HT1080 (cell line): Measurements from ENCODE around the genes SLC46A2 and FKBP15.

GRCh38 chr9:111909197-111910190 is 12.9 kb downstream of the UGCG start:
RAMPAGE:
- cytosol, long total RNA: no peak
- long total RNA: no peak
- nucleus, long total RNA: no peak

DNA sequence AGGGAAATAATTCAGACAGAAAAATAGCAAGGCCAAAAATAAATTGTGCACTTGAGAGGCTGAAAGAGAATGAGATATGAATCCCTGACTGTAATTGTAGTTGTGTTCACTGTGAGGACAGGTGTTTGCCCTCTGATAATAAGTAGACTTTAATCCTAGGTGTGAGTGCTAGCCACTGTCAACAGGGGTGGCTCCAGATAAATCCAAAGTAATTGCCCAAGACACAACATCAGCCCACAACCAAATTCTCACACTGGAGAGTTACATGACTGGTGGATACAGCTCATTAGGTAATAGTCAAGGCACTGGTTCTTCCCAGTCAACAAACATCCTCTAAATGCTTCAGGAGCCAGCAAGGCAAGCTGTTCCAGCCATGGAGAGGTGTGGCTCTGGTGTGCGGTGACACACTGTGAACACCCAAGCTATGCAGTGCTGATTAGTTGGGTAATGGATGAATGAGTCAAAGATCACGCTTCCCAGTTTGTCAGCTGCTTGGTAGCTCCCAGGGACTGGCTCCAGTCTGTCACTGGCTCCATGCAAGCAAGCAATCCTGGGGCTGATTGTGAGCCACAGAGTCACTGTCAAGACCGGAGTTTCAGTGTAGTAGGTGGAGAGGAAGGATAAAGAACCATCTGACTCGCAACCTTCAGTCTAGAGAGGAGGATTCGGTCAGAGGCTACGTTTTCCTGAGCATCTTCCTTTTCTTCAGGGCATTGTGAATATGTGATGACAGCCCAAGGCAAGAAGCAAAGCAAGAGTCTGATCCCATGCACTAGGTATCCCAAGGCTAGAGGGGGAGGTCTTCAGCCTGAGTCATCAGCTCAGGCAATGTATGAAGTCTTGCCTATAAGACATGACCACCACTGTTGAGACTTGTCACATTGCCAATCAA is 63.0 kb downstream of the UGCG start:
RAMPAGE:
- cytosol, long total RNA: no peak
- long total RNA: no peak
- nucleus, long total RNA: no peak

DNA sequence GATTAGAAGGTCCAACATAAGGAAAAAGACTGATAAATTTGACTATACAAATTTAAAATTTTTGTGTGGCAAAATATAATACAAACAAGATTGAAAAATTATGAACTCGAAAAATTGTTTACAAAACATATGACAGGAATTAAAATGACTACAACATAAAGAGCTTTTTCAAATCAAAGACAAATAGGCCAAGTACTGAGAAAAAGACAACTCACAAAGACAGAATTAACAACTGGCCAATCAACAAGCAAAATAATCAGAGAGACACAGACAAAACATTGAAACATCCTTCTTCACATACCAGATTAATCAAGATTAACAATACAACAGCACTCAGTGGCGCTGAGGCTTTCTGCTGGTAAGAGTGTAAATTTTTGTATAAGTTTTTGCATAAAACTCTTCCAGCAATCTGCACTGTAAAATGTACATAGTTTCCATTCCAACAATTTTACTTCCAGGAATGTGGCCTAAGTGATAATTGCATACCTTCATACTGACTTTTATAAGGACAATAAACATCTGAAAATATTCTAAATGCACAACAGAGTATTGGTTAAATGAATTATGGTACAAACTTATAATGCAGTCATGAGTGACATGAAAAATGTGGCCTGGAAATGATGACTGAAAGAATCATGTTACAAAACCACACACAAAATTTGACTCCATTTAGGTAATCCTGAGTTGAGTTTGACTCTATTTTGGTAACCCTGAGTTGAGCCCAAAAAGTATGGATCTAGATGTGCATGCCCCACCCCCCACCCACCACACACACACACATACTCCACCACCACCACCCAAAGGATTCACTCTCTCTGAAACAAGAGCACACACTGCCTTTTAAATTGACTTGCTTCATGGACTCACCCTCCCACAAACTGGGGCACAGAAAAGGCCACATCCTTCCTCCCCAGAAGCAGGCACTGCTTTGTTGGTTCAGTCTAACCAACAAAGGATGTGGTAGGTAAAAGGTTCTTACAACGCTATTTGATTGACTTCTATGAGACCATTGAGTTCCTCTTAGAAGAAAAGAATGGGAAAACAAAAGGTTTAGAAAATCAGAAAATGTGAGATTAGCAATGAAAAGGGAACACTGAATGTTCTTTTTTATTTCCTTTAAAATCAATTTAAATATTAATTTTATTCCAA is 137.7 kb downstream of the SUSD1 start:
RAMPAGE:
- cytosol, long total RNA: no peak
- long total RNA: no peak
- nucleus, long total RNA: no peak

DNA sequence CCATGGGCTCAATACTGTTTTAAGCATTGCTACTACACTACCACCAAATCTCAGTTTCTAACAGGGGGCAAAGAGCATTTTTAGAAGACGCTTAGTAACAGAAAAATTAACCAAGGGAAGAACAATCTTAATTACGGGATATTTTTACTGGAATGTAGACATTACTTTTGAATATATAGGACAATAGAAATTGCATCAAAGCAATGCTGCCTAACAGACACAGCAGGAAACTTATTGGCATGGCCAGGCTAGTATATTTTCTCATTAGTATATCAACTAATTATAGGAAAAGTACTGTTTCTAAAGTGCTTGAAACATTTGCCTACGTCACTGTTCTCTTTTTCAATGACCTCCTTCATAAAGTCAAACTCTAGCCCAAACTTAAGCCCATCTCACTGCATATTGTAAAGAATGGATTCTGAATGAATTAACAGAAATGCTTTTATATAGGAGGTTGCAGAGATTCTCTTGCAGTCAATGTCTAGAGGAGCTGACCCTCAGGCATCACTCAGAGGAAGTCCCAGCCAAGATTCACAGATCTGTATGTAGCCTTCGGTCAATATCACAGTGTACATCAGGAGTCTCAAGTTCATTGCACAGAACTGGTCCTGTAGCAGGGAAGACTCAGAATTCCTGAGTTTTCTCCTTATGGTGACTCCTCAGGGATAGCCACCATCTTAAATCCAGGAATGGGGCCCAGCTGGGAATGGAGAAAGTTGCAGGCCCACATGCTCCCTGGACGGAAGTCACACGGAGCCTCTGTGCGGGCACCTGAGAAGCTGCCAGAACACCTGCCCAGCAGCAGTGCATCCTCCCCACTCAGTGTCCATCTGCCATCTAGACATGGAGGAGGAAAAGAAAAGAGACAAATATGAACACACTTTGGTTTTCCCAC is 134.2 kb downstream of the SUSD1 start:
RAMPAGE:
- cytosol, long total RNA: no peak
- long total RNA: no peak
- nucleus, long total RNA: no peak

RAMPAGE:
- cytosol, long total RNA: no peak
- long total RNA: no peak
- nucleus, long total RNA: no peak
Observed at GRCh38 chr9:112049158-112049861, 125.8 kb downstream of the SUSD1 start.

DNA sequence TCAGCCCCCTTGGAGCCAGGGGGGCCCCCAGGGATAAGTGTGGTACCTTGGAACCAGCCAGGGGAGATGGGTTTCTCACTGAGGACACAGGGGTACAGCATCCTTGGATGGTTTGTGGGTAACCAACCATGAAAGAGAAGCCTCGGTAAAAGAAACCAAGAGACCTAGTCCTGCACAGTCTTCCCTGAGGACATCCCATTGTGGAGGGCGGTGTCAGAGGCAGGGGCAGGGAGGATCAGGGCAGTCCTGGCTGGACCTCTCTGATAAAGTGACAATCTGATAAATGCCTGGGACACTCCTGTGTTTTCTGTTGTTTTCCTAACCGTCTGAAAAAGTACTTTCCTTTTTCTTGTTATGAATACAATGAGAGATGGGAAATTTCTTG is 102.2 kb downstream of the SUSD1 start:
RAMPAGE:
- cytosol, long total RNA: no peak
- long total RNA: no peak
- nucleus, long total RNA: no peak

DNA sequence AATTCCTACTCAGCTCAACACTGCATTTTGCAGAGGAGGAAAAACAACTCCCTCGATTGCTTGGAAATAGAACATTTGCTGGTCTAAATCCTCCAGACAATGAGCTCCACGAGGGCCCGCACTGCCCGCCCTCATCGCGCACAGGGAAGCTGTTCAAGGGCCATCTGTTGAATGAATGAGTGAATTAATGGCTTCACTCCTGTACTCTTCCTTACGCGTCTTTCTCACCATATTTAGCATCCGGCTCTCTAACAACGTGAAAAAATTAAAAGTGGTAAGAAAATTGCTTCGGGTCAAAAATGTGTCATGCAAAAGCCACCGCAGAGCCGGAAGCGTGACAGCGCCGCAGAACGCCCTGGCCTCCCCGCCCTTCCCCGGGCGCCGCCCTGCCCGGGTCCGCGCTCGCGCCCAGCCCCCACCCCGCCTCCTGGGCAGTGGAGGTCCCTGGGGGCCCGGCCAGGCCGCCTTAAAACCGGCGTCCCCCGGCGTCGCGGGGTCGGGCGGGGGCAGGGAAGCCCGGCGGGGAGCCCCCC is 609 bp downstream of the SUSD1 start:
RAMPAGE:
- cytosol, long total RNA: no peak
- long total RNA: no peak
- nucleus, long total RNA: no peak

DNA sequence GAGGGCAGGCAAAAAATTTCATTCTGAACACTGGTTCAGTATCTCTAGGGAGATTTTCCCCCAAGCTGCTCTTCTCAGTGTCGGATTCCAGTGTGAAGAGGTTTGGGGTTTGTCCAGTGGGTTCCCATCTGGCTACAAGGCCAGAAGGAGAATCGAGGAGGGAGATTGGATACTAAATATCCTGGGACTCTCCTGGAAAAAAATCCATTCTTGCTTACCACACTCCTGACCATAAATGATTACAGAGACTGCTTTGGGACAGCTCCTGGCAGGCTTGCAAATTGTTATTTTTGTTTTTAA is 4.6 kb upstream of the SUSD1 start:
RAMPAGE:
- cytosol, long total RNA: no peak
- long total RNA: no peak
- nucleus, long total RNA: no peak

DNA sequence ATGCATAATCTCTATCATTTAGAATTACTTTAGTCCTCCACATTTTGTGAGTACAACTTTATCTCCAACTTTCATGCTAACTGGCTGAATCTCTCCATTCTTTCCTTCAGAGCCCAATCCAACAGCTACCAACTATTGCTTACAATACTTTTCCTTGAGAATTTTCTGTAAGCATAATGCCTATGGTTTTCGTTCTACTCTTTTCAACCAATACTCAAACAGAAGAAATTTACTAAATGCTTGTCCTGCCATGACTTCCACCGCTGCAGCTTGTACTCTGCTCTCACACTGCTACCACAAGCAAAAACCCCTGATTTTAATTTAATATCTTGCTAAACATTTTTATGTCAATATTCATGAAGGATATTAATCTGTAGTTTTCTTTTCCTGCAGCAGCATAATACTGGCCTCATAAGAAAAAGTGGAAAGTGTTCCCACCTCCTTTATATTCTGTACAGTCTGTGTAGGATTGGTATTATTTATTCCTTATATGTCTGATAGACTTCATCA is 52.2 kb downstream of the PTBP3 start:
RAMPAGE:
- cytosol, long total RNA: no peak
- long total RNA: no peak
- nucleus, long total RNA: no peak

DNA sequence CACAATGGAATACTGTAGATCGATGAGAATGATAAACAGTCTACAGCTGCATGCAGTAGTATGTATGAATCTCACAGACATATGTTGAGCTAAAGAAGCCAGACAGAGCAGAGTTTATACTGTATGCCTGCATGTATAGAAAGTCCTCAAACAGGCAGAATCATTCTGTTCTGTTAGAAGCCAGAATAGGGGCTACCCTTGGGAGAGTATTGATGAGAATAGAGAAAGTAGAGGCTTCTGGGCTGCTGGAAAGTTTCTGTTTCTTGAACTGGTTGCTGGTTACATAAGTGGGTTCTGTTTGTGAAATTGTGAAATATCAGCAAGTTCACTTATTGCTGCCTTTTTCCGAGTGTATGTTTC is 9.6 kb downstream of the KIAA1958 start:
RAMPAGE:
- cytosol, long total RNA: no peak
- long total RNA: no peak
- nucleus, long total RNA: no peak

GRCh38 chr9:112570671-112571027 is 84.0 kb downstream of the KIAA1958 start:
RAMPAGE:
- cytosol, long total RNA: no peak
- long total RNA: no peak
- nucleus, long total RNA: no peak

RAMPAGE:
- cytosol, long total RNA: no peak
- long total RNA: no peak
- nucleus, long total RNA: no peak
Observed at GRCh38 chr9:112659145-112659761, 58.7 kb downstream of the INIP start.

GRCh38 chr9:112711123-112711610 is 6.8 kb downstream of the INIP start:
RAMPAGE:
- cytosol, long total RNA: no peak
- long total RNA: no peak
- nucleus, long total RNA: no peak

DNA sequence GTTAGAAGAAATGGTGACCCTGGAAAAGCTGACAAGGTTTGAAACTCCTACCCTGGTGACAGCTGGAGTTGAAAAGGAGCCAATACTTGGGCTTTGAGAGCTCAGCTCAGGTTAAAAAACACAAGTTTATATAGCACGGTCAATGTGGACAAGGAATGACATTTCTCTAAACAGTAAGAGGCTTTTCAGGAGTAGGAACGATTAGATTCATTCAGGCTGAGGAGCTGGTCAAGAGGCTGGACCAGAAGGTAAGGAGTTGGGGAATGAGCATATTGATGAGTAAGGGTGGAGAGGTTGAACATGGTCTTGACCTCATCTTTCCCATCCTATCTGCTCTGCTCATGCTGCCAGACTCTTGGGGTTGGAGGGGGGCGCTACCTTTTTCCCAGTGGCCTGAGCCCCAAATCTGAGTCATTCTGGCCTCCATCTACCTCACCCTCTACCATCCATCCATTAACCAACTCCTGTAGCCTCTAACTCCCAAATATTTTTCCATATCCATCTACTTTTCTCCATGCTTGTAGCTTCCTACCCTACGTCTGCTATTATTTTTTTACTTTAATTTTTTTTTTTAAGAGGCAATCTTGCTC is 13.4 kb downstream of the SLC46A2 start:
RAMPAGE:
- cytosol, long total RNA: no peak
- long total RNA: no peak
- nucleus, long total RNA: no peak

DNA sequence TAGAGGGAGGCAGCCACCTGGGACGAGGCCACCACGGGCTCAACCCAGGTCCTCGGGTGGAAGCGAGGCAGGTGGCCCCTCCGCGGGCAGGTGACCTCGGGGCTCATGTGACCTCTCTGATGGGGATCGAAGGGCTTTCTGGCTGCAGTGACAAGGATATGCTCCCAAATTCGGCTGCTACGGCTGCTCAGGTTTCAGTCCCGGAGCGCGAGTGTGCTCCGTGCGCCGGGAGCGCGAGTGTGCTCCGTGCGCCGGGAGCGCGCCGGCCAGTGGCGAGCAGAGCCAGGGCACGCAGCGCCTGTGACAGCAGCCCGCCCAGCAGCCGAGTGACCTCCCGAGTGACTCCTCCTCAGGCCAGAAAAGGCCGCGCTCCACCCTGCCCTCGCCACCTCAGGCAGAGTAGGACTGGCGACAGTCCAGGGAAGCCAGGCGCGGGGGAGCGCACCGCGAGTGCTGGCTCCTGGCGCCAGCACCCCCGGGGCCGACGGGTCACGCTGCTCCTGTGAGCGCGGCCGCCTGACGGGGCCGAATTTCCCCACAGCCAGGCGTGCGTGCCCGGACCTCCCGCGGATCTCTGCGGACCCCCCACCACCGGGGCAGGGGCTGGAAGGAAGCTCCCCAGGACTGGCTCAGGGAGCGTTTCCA is at the start of gene SLC46A2:
Gene SLC46A2 (minus strand): TSS at position 302 of the 645 bp plus-strand sequence.
RAMPAGE:
- cytosol, long total RNA: no peak
- long total RNA: no peak
- nucleus, long total RNA: no peak

DNA sequence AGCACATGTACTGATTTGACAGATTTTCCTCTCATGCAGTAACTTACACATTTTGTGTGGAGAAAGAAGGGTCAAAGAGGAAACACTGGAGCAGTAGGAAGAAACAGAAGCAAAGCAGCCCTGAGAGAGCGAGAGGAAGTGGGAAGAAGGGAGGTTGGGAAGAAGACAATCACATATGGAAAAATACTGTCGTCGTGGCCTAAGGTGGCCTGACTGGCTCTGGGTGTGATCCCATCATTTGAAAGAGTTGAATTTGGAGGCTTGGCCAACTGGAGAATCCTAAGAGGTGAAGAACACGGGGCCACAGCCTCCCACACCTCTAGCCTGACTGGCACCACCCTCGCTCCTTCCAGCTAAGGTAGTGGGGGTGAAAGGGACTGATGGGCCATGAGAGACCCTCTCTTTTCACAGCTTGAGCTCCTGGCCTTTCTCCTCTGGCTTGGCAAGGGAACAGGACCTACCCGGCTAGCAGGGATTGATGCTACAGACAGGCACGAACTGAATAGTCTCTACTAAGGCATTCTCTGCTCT is 15.7 kb downstream of the SLC31A2 start:
RAMPAGE:
- cytosol, long total RNA: no peak
- long total RNA: no peak
- nucleus, long total RNA: no peak

DNA sequence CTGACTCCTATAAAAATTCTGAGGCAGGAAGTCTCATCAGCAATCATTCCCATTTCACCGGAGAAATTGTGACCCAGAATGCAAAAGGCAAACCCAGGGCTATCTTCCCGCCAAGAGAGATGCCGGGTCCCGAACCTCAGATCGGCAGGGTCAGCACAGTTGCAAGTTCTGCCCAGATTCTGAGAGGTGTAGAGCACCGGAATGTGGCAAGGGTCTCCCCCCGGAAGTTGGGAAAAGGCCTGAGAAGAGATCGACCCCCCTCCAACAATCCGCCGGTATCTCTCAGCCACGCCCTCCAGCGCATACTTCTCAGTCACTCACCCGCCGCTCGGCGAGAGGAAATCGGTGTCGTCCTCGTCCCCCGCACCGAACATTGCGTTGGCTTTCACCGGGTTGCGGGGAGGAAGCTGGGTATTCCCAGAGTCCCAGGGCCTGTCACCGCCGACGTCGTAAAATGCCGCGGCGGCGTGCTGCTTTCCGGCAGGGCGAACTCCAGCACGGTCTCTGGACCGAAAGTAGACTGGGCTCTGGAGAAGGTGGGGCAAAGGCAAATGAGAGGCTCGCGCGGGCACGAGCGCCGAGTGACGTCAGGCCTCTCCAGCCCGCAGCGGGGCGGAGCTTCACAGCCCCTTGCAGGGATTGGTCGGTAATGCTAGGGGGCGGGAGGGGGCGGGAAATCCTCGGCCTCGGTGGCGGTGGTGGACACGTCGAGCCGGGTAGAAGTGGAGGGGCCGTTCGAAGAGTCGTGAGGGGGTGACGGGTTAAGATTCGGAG is at the start of gene FKBP15:
Gene FKBP15 (minus strand): TSS at position 408 of the 774 bp plus-strand sequence.
RAMPAGE:
- cytosol, long total RNA: no peak
- long total RNA: start-site peak on the minus strand centred at position 410 of the sequence, 40 bp wide, 47 reads; start-site peak on the plus strand centred at position 693 of the sequence, 55 bp wide, 108 reads
- nucleus, long total RNA: no peak

RAMPAGE:
- cytosol, long total RNA: no peak
- long total RNA: no peak
- nucleus, long total RNA: no peak
Observed at GRCh38 chr9:113350097-113350621, 818 bp downstream of the BSPRY start.

DNA sequence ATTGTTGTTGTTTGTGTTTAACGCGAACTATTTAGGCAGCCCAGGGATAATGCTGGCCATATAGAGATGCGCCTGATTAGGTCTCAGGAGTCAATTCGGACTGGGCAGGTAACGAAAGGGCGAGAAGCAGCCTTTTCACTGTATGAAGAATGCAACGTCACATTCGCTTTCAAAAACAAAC is 374 bp downstream of the C9orf43 start:
RAMPAGE:
- cytosol, long total RNA: no peak
- long total RNA: no peak
- nucleus, long total RNA: no peak

DNA sequence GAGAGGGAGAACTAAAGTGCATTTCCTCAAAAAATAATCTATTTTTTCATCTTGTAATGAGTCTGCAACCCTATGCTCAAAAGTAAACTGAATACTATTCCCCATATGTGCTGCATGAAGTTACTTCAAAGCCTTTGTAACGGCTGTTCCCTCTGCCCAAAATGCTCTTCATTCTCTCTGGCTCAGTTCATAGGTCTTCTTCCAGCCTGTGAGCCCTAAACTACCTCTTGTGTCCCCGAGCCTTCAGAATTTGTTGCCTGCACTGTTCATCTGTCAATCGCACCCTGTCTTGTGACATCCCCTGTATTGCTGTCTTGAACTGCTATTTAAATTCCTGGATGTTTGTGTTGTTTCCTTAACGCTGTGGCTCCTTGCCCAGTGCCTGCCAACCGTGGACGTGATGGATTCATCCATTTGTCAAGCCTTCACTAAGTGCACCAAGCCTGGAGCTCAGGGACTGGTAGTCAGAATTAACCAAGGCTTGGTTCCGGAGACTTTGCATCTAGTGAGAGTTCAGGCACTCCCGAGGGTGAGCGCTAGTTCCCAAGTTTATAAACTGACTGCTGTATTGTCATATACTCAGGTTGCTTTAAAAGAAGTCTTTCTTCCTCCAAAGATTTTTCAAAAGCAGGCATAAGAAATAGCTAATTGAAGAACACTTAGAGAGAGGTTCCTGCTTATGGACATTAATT is 28.8 kb downstream of the RGS3 start:
RAMPAGE:
- cytosol, long total RNA: no peak
- long total RNA: no peak
- nucleus, long total RNA: no peak